Transverse colon (tissue), 4 donors: ENCODE data around the genes DIAPH2, CENPI, HNRNPH2, TCEAL2 and TCEAL8.

GRCh38 chrX:94700805-94701320 is 1026.9 kb downstream of the FAM133A start:
- PRO-cap = no peak
- RAMPAGE, long total RNA, 4 experiments = no peak in any of the 4 experiments

DNA sequence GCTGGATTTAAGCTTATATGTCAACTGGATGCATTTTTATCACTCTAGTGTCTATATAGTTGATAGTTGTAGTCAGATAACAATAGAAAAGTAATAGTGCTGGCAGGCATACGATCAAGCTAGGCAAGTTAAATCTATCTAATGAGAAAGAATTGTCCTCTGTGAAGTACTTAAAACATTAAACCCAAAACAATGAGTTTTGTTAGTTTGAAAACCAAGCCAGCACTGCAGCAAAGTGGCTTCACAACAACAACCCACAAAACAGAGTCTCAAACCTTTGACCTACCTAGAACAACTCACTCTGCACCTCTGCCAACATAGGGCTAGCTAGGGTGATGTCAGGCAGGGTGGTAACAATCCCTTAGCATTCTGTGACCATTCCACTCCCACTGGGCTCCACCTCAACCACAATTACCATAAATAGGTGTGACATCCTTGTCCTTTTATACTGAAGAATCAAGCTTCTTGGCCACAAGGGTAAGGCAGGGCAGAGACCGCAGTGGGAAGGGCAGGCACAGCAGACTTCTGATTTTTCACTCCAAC is 795.5 kb upstream of the DIAPH2 start:
- PRO-cap = bidirectional peak, plus-strand start at position 474 of the sequence, minus-strand start at position 311 of the sequence
- RAMPAGE, long total RNA, 4 experiments = start-site peak on the plus strand in 1 of 4 experiments, centred at position 477 of the sequence, 8 reads per replicate

DNA sequence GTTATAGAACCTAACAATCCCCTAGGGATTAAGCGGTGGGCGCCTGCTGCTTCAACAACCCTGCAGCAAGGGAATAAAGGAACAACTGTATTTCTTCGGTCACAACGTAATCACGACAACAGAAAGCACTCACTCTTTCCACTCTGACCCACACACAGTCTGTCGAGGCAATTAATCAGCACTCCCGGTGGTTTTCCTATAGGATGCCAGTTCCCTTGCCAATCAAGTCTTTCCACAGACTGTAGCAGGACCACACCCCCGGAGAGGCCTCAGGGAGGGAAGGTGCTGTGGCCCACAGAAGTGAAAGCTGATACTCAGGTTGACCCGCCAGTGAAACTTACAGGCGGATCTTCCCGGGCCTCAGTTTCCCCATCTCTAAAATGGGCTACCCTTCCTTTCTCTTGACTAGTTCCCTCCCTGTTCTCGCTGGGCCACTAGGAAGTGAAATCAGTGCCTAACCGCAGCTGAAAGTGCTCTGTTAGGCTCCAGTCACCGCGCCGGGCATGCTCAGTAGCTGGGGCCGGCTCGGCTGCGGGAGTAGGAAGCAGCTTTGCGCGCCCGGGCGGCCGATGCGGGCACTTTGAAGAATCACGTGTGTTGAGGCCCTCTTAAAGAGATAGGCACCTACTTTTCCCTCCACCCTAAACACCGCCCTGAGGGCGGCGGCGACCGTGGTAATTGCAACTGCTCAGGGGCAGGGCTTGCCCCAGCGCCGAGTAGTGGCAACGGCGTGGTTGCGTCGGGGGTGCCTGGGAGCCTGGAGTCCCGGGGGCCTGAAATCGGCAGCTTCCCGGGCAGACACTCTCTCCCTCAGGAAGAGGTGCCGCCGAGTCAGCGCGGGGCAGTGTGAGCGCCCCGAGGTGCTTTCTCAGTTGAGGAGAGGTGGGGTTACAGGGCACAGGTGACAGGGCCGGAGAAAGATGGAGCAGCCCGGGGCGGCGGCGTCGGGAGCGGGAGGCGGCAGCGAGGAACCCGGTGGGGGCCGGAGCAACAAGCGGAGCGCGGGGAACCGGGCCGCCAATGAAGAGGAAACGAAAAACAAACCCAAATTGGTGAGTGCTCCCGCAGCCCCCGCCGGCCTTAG is at the start of gene DIAPH2:
DIAPH2 (plus strand) TSS at position 704 of the 1,084 bp plus-strand sequence.
- PRO-cap = bidirectional peak, plus-strand start at position 719 of the sequence, minus-strand start at position 552 of the sequence
- RAMPAGE, long total RNA, 4 experiments = start-site peak on the plus strand in 4 of 4 experiments, centred at positions 708 to 739 of the sequence, 294 to 2,906 reads per replicate

GRCh38 chrX:96784590-96785144 is 99.0 kb upstream of the RPA4 start:
- PRO-cap = no peak
- RAMPAGE, long total RNA, 4 experiments = start-site peak on the plus strand in 2 of 4 experiments, at chrX:96784715-96785158 at its widest, 5 to 6 reads per replicate

- PRO-cap = no peak
- RAMPAGE, long total RNA, 4 experiments = start-site peak on the plus strand in 2 of 4 experiments, at chrX:97201515-97201765 at its widest, 6 to 13 reads per replicate
Observed at GRCh38 chrX:97201346-97201839, 317.7 kb downstream of the RPA4 start.

DNA sequence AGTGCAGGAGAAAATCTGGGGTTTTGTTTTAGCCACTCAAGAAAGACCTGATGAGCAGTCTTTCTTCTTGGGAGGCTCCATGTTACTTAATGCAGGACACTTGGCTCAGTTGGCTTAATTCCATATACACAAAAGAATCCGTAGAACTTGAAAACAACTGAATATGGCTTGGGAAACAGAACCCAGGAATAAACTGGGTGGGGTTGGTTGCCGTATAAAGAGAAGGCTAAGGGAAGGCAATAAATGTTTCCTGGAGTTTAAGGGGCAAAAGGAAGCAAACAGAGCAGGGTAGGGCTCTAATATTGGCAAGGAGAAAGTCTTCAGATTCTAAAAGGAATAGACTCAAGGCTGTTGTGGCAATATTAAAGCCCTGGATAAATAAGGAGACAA is 8.4 kb downstream of the TNMD start:
- PRO-cap = no peak
- RAMPAGE, long total RNA, 4 experiments = start-site peak on the plus strand in 1 of 4 experiments, centred at position 244 of the sequence, 5 reads per replicate

DNA sequence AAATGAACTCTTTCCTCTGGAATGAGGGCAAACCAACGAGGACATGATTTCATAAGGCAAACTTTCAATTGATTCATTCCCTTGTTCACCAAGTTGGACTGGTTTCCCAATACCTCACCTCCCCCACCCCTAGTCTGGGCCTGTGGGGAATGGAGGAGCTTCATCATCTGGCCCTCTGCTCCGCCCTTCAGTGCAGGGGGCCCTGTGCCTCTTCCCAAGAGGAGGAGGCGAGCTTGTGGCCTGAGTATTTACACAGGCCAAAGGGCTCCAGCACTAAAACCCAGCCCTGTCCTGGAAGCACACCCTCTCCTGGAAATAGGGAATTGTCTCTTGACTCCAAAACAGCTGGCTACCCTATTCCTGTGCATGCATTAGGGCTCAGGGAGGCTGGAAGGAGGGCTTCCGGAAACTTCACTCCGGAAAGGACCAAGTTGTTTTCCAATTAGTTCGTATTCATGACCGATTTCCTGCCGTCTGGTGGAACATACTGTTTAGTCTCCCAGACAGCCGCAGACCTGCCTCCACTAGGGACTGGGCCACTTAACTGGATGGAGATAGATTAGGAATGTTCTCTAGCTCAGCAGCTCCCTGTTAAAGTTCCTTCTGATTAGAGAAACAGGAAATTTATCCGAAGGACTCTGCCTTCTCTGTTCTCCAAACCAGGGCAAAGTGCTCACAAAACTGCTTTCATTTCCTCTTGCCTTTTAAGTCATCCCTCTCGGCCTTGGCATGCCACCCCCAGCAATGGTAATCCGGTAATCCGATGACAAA is 5.7 kb downstream of the SRPX2 start:
- PRO-cap = bidirectional peak, plus-strand start at position 132 of the sequence, minus-strand start at position 70 of the sequence; bidirectional peak, plus-strand start at position 551 of the sequence, minus-strand start at position 533 of the sequence
- RAMPAGE, long total RNA, 4 experiments = no peak in any of the 4 experiments

DNA sequence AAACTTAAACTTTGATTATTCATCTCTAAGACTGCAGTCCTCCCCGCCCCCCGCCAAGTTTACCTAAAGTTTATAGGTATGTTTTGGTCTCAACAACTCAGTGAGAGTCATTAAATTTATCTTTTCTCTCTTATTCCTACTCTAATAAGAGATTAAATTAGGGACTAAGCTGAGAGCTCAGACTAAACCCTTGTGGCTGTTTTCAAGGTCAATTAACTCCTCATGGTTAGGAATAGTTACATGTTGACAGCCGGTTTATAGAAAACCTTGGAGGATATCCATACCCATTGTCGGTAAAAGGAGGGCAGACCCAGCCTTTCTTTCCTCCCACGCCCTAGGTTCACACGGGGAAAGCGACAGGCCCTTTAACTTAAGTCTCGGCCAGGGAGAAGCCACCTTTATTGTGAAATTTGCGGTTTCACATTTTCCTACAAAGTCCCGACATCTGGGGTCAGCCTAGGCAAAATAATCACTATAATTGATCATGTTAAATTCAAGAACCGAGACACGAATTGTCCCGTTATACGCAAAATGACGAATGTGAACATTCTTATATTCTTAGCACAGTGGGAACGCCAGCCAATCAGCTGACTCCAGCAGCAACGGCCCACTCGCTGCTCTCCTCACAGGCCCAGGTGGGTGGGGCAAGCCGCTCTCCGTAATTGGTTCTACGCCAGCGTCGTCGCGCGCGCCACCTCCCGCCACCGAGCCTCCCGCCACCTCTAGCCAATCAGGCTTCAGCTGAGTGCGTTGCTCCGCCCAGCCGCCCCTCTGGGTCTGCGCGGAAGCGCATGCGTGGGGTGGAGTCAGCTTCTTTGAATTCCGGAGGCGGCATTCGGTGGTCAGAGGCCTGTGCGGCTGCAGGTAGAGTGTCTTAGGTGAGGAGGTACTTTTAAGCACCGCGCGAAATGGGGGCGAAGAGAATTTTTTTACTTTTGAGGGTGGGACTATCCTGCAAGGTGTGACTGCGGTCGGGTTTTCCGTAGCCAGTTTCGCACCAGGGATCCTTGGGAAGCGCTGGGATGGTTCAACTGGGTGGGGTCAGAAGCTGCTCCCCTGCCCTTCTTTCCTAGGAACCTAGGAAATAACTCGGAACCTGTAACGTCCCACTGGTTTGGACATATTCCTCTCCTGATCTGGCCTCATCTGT is at the start of gene CENPI:
CENPI (plus strand) TSS at position 834 of the 1,150 bp plus-strand sequence.
- PRO-cap = bidirectional peak, plus-strand start at position 834 of the sequence, minus-strand start at position 526 of the sequence
- RAMPAGE, long total RNA, 4 experiments = start-site peak on the plus strand in 3 of 4 experiments, centred at positions 818 to 822 of the sequence, 12 to 20 reads per replicate

- PRO-cap = bidirectional peak, plus-strand start at chrX:101408244, minus-strand start at chrX:101407899; bidirectional peak, plus-strand start at chrX:101408458, minus-strand start at chrX:101408435; unidirectional peak, minus-strand start at chrX:101408682
- RAMPAGE, long total RNA, 4 experiments = start-site peak on the plus strand in 4 of 4 experiments, at chrX:101408213-101408282 at its widest, 88 to 549 reads per replicate
Observed at GRCh38 chrX:101408076-101409194, at the start of gene HNRNPH2. HNRNPH2 (plus strand) TSS chrX:101408222.

- PRO-cap = no peak
- RAMPAGE, long total RNA, 4 experiments = no peak in any of the 4 experiments
Observed at GRCh38 chrX:101638961-101640207, 16.4 kb downstream of the ARMCX3 start.

GRCh38 chrX:102125266-102125873 is at the start of gene TCEAL2:
TCEAL2 (plus strand) TSS chrX:102125679.
- PRO-cap = no peak
- RAMPAGE, long total RNA, 4 experiments = start-site peak on the plus strand in 3 of 4 experiments, at chrX:102125686-102125745 at its widest, 49 to 286 reads per replicate

- PRO-cap = no peak
- RAMPAGE, long total RNA, 4 experiments = no peak in any of the 4 experiments
Observed at GRCh38 chrX:102126786-102127277, 1.4 kb downstream of the TCEAL2 start.

GRCh38 chrX:102154368-102154871 is 1.4 kb downstream of the BEX5 start:
- PRO-cap = no peak
- RAMPAGE, long total RNA, 4 experiments = no peak in any of the 4 experiments

GRCh38 chrX:102339538-102339804 is 92.5 kb downstream of the NXF2 start:
- PRO-cap = no peak
- RAMPAGE, long total RNA, 4 experiments = no peak in any of the 4 experiments

- PRO-cap = no peak
- RAMPAGE, long total RNA, 4 experiments = no peak in any of the 4 experiments
Observed at GRCh38 chrX:102471739-102471996, 31.9 kb upstream of the NXF2B start.

DNA sequence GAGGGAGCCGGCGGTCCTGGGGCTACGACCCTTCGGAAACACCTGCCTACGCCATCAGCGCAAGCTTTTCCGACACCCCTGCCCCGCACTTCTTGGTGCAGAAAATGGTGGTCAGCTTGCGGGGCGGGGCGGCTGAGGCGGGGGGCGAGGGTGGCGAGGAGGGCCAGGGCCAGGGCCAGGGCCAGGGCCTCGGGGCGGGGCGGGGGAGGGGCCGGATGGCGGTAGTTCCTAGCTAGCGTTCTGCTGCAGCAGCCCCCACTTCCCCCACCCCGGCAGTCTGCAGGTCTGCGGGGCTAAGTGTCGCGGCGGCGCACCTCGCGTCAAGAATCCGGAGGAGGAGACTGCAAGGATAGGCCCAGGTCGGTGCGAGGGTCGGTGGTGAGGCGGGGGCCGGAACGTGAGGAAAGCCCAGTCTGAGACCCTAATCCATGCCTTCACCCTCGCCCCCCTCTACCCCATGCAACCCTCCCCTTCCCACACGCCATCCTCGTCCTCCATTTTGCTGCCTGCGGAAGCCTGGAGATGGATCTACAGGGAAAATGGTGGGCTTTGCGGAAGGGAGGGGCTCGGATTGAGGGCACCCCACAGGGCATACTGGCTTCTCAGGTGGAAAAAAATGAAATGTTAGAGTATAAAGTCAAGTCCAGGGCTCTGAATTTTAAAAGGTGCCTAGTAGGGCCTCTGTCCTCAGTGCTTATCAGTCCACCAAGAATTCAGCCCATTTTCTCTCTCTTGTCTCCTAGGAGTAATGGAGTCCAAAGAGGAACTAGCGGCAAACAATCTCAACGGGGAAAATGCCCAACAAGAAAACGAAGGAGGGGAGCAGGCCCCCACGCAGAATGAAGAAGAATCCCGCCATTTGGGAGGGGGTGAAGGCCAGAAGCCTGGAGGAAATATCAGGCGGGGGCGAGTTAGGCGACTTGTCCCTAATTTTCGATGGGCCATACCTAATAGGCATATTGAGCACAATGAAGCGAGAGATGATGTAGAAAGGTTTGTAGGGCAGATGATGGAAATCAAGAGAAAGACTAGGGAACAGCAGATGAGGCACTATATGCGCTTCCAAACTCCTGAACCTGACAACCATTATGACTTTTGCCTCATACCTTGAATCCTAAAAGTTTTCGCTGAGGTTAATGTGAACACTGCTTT is 874 bp downstream of the BEX4 start:
- PRO-cap = no peak
- RAMPAGE, long total RNA, 4 experiments = start-site peak on the plus strand in 1 of 4 experiments, centred at position 632 of the sequence, 7 reads per replicate

DNA sequence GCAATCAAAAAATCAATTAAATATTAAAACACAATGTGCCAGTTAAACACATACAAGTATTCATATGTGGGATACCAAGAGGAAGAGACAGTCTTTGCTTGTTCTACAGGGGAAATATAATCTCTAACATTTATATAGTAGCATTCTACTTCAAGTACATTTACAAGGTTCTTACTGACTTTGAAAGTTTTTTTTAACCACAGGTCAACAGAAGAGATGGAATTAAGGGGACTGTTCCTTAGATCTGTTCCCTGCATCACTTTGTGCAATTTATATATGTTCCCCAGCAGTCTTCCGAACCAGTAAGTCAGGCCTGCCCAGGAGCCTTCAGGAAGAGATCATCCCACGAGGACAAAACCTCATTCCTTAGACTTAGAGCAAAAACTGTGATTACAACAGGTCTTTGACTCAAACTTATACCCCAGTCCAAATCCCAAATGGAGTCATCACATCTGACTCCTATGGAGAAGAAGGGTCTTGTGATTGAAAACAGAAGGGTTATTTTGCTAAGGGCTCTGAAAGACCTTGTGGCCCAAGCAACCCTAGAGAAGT is 2.9 kb downstream of the TCEAL8 start:
- PRO-cap = no peak
- RAMPAGE, long total RNA, 4 experiments = no peak in any of the 4 experiments

- PRO-cap = bidirectional peak, plus-strand start at chrX:103255231, minus-strand start at chrX:103255151
- RAMPAGE, long total RNA, 4 experiments = start-site peak on the minus strand in 4 of 4 experiments, at chrX:103255115-103255192 at its widest, 102 to 1,246 reads per replicate
Observed at GRCh38 chrX:103254907-103255451, at the start of gene TCEAL8. TCEAL8 (minus strand) TSS chrX:103255155.

GRCh38 chrX:103360226-103360477 is 3.8 kb downstream of the TCEAL9 start:
- PRO-cap = no peak
- RAMPAGE, long total RNA, 4 experiments = no peak in any of the 4 experiments

DNA sequence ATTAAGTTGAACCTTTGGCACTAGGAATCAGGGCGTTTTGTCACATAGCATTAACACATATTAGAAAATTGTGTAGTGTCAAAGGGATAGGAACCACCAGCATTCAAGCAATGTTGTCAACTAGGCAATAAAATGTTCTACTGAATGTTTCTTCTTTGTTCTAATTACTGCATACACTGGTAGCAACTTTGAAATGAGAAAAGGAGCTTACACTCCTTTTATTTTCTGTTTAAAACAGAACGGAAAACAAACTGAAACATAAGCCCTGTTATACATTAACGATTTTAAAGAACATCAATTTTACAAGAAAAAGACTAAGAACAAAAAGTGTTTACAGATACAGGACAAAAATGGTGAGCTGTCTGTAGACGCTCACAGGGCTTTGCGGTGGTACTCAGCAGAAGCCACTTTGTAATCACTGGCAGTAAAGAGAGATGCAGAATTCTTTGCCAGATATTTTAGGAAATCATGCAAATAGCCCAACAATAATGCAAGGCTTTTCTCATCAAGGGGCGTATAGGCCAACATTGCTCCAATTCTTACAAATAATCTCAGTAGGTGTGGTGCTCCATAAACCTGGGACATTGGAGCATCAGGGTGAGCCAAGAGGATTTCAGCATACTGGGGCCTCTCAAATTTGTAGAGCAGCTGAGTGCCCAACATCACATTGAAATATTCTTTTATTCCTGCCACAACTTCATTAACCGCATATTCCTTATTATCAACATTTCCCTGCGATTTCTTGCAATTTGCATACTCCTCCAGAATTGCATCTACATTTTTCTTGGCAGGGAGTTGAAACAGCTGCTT is 10.5 kb downstream of the MORF4L2 start:
- PRO-cap = no peak
- RAMPAGE, long total RNA, 4 experiments = no peak in any of the 4 experiments